Right cardiac atrium (tissue), 1 donor: ENCODE results near the genes TRIM32 and ASTN2.

GRCh38 chr9:114452717-114453400, 52.4 kb downstream of the WHRN start:
- PRO-cap = no peak

DNA sequence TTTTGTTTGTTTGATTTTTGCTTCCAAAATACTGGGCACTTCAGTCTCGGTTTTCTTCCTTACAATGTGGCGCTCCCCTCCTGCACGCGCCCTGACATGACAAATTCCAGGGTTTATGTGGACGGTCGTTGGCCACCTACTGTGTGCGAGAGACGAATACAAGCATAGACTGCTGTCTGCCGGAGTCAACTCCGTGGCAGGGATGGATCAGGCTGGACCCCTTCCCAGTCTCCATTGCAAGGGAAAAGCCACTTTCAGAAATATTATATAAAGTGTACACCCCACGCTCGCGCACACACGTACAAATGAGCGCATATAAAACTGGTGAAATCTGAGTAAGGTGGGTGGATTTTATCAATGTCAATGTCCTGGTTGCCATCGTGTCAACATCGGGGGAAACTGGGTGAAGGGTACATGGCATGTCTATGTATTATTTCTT, 568 bp upstream of the WHRN start:
- PRO-cap = no peak

GRCh38 chr9:114558383-114558915, 29.1 kb upstream of the ATP6V1G1 start:
- PRO-cap = no peak

- PRO-cap = no peak
Measured at GRCh38 chr9:114869869-114870281, 60.5 kb downstream of the TNFSF8 start.

GRCh38 chr9:114894697-114895481, 35.5 kb downstream of the TNFSF8 start:
- PRO-cap = no peak

DNA sequence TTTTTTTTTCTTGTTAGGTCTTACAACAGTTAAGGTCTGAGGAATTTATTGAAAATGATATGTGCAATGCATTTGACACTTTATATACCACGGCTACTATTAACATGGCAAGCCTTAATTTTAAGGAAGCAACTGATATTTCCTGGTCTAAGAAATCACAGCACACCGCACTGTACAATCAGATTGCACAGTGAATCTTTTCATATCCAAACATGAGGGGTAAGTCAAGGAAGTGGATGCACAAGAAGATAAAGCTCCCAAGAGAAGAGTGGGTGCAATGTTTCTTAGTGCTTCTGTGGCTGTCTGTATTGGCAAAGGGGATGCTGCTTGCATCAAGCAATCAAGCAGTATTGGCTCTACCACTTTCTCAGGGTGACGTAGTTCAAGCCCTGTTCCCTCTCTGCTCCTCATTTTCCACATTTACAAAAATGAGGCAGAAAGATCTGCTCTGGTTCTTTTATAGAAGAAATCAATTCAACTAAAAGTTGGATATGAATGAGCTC, 2.4 kb downstream of the TNFSF8 start:
- PRO-cap = no peak

DNA sequence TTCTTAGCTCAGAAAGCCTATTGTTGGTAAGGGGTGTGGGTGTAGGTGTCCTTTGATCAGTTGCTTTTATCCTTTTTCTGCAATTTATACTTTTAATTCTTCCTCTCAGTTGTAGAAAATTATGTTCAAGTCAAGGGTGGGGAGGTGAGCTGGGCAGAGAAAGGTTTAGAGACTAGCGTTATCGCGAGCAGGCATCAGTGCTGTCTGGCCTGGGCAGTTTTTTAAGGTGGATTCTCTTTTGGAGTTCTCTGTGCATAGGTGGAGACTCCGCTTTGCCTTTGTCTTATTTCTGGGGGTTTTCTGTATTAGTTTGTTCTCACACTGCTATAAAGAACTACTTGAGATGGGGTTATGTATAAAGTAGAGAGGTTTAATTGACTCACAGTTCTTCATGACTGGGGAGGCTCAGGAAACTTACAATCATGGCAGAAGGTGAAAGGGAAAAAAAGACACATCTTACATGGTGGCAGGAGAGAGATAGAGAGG, 163.9 kb upstream of the TNC start:
- PRO-cap = no peak

GRCh38 chr9:115395231-115395938, 277.4 kb upstream of the TNC start:
- PRO-cap = no peak

- PRO-cap = no peak
Measured at GRCh38 chr9:115649843-115650662, 503.5 kb upstream of the PAPPA start.

GRCh38 chr9:115672335-115673647, 480.8 kb upstream of the PAPPA start:
- PRO-cap = no peak

- PRO-cap = no peak
Measured at GRCh38 chr9:115743967-115744704, 409.5 kb upstream of the PAPPA start.

DNA sequence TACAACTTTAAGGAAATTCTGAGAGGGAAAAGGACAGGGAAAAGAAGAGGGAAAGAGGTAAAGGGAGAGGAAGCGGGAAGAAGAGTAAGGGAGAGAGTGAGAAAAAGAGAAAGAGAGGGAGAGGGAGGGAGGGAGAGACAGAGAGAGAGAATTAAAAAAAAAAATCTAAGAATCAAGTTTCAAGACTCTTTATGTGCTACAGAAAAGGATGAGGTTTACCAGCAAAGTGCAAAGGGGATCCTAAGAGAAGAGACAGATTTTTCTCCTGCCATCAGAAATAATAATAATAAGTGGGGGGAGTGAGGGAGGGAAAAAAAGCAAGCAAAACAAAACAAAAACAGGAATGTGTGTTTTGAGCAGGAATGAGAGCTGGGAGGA, 596 bp upstream of the PAPPA start:
- PRO-cap = no peak

- PRO-cap = no peak
Measured at GRCh38 chr9:116155351-116156257, 2.0 kb downstream of the PAPPA start.

DNA sequence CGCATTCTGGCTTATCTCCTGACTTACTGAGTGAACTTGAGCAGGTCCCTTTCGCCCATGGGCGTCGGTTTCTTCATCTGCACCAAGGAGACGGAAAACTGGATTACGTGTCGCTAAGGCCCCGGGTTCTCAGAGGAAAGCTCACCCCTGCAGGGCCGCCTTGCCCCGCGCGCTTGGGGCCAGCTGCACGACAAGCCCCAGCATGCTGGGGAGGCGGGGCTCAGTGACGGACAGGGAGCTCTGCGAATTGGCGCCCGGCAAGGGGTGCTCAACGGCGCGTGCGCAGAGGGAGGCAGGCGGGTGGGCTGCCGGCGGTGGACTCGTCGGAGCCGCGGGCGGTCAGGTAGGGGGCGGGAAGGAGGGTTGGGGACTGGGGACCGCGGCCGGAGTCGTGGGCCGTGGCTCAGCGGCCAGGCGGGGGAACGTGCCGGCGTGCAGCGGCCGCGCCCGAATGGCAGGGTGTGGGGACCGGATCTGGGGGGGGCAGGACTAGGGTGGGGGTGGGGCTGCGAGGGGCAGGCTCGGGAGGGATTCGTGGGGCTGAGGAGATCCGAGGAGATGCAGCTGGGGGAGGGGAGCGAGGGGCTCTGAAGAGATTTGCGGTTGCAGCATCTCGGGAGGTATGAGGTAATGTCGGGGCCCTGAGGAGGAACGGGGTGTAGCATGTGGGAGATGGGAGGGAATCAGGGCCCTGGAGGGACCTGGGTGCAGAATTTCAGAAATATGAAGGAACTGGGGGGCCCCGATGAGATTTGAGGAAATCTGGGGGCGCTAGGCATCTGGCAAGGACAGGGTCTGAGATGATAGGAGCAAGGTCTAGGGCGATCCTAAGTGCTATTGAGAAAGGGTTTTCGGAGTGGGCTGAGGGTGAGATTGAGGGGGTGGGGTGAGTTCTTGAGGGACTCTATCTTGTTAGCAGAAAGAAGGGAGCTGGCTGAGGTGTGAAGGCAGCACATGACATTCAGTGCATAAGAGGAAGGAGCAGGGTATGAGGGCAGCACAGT, at the start of gene TRIM32:
Gene TRIM32, plus strand, starts transcription at position 267 of the 1,004 bp plus-strand sequence.
- PRO-cap = bidirectional peak, plus-strand start at position 293 of the sequence, minus-strand start at position 215 of the sequence

DNA sequence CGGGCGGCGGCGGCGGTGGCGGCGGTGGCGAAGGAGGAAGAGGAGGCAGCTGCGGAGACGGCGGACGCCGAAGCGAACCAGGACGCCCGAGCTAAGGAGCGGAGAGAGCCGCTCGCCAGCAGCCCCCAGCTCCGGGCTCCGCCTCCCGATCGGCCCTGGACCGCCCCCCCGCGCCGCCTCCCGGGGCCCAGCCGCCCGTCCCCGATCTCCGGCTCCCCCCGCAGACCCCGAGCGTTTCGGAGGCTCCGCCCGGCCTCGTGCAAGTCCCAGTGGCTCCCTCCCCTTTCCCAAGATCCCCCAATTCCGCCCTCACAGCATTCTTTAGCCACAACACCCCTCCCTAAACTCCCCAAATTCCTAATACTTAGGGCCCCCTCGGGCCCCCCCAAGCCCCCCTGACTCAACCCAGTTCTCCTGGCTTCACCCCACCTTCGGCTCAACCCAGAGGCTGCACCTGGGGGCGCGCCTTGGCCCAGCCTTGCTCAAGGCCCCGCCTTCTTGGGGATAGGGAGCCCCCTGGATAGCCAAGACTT, at the start of gene ASTN2:
Gene ASTN2, minus strand, starts transcription at position 97 of the 533 bp plus-strand sequence.
- PRO-cap = unidirectional peak, minus-strand start at position 151 of the sequence

DNA sequence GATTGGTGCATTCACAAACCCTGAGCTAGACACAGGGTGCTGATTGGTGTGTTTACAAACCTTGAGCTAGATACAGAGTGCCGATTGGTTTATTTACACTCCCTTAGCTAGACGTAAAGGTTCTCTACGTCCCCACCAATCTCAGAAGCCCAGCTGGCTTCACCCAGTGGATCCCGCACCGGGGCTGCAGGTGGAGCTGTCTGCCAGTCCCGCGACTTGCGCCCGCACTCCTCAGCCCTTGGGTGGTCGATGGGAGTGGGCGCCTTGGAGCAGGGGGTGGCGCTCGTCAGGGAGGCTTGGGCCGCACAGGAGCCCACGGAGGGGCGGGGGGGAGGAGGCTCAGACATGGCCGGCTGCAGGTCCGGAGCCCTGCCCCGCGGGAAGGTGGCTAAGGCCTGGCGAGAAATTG, 61.7 kb upstream of the TLR4 start:
- PRO-cap = no peak

DNA sequence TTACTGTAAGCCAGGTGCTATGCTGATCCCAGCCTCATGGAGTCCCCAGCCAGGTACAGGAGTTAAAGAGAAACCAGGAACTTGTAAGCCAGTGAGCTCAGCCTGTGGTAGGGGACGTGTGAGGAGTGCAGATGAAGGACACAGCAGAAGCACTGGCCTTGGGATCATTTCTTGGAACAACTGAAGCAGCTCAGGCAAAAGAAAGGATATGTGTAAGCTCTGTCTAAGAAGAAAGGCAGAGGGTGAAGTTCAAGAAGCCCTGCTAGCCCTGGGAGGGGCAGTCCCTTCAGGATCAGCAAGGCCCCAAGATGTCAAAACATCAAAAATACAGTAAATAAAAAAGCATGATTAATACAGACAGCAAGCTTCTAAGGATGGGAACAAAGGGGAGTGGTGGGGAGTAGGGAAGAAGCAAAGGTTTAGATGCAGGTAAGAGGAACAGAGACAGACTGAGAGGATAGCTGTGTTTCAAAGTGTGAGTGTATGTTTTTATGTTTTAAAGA, 193.1 kb upstream of the BRINP1 start:
- PRO-cap = no peak

- PRO-cap = no peak
Measured at GRCh38 chr9:120390609-120391184, 189.3 kb downstream of the CDK5RAP2 start.

GRCh38 chr9:120402718-120403867, 176.9 kb downstream of the CDK5RAP2 start:
- PRO-cap = no peak

DNA sequence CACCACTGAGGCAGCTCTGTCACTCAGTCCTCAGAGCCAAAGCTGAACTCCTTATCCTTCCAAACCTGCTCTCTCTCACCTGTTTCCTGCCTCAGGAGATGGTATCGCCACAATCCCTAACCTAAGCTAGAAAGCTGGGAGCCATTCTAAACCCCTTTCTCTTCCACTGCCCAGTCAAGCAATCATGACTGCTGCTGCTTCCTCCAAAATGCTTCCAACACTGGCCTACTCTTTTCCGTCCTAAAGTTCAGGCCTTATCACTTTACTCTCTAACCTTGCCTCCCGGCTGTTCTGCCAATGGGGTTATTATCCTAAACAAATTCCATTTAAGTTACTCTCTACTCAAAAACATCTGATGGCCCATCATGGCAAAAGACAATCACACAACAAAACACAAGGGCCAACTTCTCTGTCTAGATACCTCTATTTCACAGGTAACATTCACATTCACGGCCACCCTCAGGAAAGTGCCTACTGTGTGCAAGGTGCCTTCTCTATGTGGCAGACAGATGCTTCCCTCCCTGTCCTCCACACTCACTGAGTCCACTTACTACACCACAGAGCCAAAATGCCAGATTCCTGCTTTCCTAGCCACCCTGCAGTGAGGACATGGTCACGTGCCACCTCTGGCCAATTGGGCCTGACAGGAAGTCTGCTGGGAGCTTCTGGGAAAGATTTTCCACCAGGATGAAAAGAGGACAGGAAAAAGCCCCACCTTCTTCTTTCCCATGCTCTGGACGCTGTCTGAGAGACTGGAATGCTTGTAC, 168.0 kb downstream of the CDK5RAP2 start:
- PRO-cap = no peak